Bronchial lymph node (tissue), 1 donor: ENCODE measurements around a stretch of chr11.

GRCh38 chr11:706850-707654 is 1.0 kb downstream of the EPS8L2 start:
- PRO-cap, result unidirectional peak, minus-strand start at chr11:707059

- PRO-cap, result no peak
Observed at GRCh38 chr11:790998-791519, 1.2 kb upstream of the CEND1 start.

- PRO-cap, result bidirectional peak, plus-strand start at chr11:797502, minus-strand start at chr11:797347; bidirectional peak, plus-strand start at chr11:797769, minus-strand start at chr11:797550
Observed at GRCh38 chr11:797035-797818, 854 bp downstream of the SLC25A22 start.

DNA sequence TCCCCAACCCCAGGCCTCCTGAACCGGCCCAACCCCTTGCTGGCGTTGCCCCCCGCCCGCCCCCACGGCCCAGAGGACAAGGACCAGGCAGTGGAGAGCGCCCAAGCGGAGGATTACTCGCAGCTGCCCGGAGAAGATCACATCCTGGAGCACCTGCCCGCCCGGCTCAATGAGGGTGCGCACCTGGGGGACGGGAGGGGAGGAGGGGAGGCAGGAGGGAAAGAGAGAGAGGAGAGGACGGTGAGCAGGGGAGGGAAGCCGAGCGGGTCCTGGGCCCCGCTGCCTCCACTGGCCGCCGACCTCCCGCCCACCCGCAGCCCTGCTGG is 4.1 kb upstream of the CRACR2B start:
- PRO-cap, result no peak

DNA sequence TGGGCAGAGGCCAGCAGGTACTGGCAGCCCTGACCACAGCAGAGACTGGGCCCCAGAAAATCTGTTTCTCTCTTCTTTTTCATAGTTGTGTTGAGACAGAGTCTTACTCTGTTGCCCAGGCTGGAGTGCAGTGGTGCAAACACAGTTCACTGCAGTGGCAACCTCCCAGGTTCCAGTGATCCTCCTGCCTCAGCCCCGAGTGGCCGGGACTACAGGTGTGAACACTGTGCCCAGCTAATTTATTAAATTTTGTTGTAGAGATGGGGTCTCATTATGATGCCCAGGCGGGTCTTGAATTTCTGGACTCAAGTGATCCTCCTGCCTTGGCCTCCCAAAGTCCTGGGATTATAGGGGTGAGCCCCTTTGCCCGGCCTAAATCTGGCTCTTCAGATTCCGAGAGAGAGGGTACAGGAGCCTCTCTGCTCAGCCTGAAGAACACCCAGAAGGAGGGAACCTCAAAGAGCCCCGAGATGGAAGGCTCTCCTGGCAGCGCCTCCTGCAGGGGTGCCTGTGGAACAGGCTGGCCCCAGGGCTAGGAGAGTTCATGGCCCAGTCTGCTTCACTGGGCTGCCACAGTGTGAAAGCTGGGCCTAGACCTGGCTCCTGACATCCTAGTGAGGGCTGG is 2.6 kb downstream of the POLR2L start:
- PRO-cap, result no peak

- PRO-cap, result no peak
Observed at GRCh38 chr11:840196-840808, 2.0 kb downstream of the POLR2L start.

DNA sequence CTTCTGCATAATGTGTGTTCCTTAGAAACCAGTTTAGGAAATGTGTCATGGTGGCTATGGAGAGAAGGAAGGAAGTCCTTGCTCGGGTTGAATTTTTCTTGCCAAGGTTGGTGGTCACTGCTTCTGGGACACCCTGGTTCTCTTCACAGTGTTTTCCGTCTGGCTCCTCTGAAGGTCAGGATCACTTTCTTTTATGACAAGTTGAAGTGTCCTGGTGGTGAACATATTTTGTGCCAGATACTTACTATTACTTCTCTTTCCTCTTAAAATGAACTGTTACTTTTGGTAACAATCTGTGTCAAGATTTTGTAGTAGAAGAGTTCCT is 6.9 kb downstream of the AP2A2 start:
- PRO-cap, result no peak

GRCh38 chr11:952235-952832 is 26.7 kb downstream of the AP2A2 start:
- PRO-cap, result no peak

DNA sequence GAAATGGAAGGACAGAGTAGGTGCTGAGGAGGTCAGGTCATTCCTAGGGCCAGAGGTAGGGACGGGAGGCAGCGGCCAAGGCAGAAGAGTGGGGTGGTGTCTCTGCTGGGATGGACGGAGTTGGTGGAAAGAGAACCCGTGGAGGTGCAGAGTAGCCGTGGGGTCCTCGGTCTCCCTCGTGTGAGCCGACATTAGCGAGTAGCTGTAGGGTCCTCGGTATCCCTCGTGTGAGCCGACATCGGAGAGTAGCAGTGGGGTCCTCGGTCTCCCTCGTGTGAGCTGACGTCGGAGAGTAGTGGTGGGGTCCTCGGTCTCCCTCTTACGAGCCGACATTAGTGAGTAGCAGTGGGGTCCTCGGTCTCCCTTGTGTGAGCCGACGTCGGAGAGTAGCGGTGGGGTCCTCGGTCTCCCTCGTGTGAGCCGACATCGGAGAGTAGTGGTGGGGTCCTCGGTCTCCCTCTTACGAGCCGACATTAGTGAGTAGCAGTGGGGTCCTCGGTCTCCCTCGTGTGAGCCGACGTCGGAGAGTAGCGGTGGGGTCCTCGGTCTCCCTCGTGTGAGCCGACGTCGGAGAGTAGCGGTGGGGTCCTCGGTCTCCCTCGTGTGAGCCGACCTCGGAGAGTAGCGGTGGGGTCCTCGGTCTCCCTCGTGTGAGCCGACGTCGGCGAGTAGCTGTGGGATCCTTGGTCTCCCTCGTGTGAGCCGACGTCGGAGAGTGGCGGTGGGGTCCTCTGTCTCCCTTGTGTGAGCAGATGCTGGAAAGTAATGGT is 49.6 kb downstream of the AP2A2 start:
- PRO-cap, result no peak

- PRO-cap, result no peak
Observed at GRCh38 chr11:1092314-1093090, 56.0 kb upstream of the MUC6 start.

DNA sequence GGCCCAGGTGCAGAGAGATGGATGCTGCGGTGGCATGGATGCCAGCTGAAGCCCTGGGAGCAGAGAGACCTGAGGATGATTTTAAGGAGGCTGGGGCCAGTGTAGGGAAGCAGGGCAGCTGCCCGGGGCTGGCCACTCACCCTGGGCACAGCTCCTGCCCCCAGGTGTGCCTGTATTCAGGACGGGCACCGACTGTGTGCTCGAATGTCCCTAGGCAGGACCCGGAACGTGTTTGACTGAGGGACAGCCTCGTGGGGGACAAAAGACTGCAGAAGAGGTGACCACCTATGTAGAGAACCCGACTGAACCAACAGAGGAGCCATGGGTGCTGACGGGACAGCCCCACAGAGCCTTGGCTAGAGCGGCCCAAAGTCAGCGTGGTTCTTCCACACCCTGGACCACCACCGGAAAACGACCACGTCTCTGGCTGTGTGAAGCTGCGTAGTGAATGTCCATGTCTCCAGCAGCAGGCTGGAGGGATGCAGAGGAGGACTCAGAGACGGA is 17.8 kb upstream of the MUC5B start:
- PRO-cap, result unidirectional peak, minus-strand start at position 308 of the sequence

GRCh38 chr11:1276484-1277058 is 32.9 kb downstream of the TOLLIP start:
- PRO-cap, result no peak

GRCh38 chr11:1307215-1307752 is 2.1 kb downstream of the TOLLIP start:
- PRO-cap, result no peak

DNA sequence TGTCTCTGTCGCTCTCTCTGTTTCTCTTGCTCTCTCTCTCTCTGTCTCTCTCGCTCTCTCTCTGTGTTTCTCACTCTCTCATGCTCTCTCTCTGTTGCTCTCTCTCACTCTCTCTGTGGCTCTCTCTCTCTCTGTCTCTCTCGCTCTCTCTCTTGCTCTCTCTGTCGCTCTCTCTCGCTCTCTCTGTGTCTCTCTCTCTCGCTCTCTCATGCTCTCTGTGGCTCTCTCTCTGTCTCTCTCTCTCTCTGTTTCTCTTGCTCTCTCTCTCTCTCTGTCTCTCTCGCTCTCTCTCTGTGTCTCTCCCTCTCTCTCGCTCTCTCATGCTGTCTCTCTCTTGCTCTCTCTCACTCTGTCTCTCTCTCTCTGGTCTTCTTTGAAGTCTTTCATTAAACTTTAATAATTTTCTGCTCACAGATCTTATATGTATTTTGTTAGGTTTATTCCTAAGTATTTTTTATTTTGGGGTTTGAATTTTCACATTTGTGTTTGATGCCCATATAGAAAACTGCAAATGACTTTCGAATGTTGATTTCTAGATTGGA is 33.0 kb upstream of the BRSK2 start:
- PRO-cap, result unidirectional peak, minus-strand start at position 246 of the sequence

GRCh38 chr11:1358066-1358765 is 31.5 kb upstream of the BRSK2 start:
- PRO-cap, result no peak

- PRO-cap, result no peak
Observed at GRCh38 chr11:1410734-1411814, 21.3 kb downstream of the BRSK2 start.

GRCh38 chr11:1423287-1423838 is 33.6 kb downstream of the BRSK2 start:
- PRO-cap, result no peak

DNA sequence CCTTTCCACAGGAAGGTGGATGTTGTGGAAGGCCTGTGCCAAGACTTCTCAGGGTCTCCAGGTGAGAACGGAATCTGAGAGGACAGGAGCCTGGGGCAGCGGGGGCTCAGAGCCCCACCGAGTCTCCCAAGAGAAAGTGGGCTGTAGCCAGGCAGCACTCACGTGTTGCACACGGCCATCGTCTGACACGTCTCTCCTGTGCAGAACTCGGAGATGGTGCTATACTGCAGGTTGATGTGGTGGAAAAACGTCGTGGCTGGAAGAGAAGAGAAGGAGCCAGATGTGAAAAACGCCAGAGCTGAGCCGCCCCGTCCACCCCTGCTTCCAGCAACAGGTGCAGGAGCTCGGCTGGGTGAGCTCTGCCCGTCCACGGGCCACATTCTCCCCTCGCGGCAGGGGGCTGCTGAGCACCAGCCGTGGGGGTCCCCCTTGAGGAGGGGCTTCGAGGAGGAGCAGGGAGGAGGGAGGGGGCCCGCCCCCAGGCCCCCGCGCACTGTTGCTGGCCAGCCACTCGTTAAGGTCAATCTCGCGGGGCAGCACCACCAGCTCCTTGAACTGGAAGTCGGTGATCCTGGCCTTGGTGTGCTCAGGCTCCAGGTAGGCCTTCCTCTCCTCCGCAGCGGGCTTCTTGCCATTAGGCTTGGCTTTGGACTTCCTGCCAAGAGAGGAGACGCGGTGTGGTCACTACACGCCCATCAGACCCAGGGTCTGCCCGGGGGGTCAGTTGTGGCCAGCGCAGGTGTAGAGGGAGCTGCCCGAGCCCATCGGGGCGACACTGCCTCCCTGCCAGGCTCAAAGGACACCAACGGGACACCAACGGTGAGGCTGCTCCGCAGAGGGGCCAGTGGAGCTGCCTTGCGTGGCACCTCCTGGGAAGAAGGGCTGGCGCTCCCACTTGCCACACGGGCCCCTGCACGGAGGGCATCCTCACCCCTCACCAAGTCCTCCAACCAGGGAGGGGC is 6.1 kb downstream of the MOB2 start:
- PRO-cap, result no peak

DNA sequence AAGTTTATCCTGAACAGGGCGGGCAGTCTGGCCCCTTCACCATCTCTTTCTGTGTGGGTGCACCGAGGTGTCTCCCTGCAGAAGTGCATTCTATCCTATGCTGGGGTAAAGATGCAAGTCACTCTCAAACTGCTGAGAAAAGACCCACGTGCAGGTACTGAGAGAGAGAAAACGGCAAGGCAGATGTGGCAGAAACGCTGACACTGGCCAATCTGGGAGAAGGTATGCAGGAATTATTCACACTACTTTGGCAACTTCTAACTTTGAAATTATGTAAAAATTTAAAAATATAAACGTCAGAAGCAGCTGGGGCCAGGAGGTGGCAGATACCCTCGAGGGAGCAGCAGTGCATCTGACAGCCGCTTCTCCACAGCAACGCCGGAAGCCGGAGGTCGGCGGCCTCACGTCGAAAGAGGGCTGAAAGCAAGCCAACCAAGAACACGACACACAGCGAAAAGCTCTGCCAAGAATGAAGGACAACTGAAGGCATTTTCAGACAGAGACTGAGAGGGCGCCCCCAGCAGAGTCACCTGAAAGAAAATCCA is 34.2 kb upstream of the MOB2 start:
- PRO-cap, result no peak

- PRO-cap, result unidirectional peak, plus-strand start at chr11:1533260
Observed at GRCh38 chr11:1532727-1533337, 39.2 kb downstream of the DUSP8 start.